Frontal cortex (tissue), 2 donors: ENCODE data around the genes GALNTL6 and SPATA4.

DNA sequence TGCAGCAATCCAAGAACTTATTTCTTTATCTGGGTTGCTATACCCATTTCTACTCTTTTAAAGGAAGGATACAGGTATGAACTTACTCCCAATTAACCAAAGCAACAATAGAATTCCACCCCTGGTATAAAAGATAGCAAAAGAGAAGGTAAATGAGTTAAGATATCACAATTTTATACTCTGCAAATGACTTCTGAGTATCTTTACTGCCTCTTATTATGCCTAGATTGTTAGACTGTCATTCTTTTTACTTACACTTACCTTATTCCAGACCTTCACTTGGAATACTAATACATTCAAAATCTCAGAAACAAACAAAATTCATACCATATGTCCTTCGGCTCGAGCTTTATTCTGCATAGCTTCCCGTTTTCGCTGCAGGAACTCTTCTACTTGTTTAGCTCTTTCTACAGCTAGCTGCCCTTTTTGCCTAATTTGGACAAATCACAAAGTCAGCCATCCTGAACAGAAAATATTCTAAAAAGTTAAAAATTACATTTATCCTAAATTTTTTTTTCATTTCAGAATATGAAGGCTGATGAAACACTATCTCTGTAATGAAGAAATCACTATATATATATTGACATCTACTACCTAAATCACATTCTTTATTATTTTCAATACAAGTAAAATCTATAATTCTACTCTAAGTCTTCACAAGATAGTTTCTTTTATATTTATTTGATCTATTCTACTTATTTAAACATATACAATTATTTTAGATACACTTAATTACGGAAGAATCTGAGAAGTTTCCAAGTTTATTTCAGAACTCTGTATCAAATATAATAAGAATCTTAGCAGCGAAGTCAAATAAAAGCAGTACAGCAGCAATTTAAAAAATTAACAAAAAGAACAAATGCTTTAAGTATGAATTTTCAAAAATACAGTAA, 74.7 kb downstream of the NEK1 start:
- RAMPAGE, long total RNA = no peak

- RAMPAGE, long total RNA = no peak
Observed at GRCh38 chr4:169942636-169942872, 83.6 kb downstream of the MFAP3L start.

GRCh38 chr4:169975192-169975471, 51.1 kb downstream of the MFAP3L start:
- RAMPAGE, long total RNA = no peak

DNA sequence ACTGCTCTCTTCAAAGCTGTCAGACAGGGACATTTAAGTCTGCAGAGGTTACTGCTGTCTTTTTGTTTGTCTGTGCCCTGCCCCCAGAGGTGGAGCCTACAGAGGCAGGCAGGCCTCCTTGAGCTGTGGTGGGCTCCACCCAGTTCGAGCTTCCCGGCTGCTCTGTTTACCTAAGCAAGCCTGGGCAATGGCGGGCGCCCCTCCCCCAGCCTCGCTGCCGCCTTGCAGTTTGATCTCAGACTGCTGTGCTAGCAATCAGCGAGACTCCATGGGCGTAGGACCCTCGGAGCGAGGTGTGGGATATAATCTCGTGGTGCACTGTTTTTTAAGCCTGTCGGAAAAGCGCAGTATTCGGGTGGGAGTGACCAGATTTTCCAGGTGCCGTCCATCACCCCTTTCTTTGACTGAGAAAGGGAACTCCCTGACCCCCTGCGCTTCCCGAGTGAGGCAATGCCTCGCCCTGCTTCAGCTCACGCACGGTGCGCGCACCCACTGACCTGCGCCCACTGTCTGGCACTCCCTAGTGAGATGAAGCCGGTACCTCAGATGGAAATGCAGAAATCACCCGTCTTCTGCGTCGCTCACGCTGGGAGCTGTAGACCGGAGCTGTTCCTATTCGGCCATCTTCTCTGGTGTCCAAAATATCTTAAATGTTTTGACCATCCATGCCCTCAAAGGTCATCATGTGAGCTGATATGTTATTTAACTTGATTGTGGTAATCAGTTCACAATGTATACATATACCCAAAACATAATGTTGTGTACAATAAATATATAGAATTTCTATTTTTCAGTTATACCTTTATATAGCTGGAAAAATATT, 698.8 kb upstream of the AADAT start:
- RAMPAGE, long total RNA = no peak

DNA sequence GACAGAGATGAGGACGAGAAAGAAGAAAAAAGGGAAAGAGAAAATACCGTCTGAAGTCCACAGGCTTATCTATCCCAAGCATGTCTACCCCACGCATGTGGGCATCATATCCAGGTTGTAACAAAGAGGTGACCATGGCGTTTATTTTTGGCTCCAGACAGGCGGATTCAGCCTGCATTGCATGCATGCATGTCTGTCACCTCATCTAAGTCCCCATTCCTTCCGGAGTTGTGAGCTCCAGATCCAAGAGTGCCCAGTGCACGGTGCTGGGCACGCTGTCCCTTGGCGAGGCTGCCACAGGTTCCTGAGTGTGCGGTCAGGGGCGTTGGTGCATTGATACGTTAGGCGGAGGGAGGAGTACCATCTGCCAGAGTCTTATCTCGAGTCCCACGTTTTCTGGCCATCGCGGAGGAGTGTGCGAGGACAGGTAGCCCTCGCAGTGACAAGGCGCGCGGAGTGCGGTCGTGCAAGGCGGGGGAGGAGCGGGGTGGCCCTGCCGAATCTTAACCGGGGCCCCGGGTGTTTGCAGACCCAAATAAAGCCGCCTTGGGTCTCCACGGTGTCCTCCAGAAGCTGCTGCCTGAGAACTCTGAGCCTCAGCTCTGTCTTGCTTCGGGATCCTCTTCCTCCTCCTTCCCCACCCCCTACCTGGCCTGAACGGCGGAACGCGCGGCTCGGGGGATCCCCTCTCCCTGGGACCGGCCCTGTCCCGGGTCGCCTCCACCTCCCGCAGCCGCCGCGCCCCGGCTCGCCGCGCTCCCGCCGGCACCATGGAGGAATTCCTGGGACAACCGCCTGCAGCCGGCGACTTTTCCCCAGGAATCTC, 668 bp upstream of the GALNTL6 start:
- RAMPAGE, long total RNA = no peak

DNA sequence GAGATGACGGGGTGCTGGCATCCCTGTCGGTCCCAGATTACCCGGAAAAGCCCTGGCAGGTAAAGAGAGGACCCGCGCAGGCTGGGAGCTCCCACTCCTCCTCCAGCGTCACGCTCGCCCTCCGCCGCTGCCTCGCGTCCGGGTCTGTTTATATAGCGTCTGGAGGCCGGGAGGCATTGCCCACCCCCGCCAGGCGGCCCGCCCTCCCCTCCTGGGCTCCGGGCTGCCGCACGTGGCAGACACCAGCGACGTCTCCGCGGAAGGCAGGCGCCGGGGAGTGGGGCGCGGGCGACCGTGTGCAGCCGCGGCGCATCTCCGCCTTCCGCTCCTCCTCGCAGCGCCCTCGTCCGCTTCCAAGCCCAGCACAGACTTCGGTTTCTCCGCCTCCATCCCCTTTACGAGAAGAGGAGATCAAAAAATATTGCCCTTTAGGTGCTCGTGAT, at the start of gene GALNTL6:
GALNTL6 (plus strand) TSS at position 236 of the 443 bp plus-strand sequence.
- RAMPAGE, long total RNA = no peak

GRCh38 chr4:171813612-171814202, 503 bp downstream of the GALNTL6 start:
- RAMPAGE, long total RNA = no peak

- RAMPAGE, long total RNA = no peak
Observed at GRCh38 chr4:172962513-172963162, 206.0 kb upstream of the GALNT7 start.

GRCh38 chr4:173331412-173332581, 2.4 kb downstream of the HMGB2 start:
- RAMPAGE, long total RNA = no peak

DNA sequence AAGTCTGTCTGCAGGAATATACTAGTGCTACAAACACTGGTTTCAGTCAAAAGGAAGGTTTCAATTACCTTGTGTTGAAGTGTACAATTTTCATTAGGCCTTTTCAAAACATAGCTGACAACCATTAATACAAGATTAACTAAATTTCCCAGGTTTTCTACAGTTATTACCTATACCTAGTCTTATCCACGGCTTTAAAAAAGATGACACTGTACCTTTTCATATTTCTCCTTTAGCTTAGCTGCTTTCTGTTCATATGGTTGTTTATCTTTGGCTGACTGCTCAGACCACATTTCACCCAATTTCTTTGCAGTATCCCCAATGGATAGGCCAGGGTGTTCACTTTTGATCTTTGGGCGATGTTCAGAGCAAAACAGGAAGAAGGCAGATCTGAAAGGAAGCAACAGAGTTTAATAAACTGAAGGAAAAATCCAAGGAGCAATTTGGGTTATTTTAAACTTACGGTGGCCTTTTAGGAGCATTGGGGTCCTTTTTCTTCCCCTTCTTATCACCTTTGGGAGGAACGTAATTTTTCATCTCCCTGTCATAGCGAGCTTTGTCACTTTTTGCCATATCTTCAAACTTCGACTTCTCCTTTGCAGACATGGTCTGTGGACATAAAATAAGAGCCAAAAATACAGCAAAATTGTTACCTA, 1.4 kb downstream of the HMGB2 start:
- RAMPAGE, long total RNA = no peak

- RAMPAGE, long total RNA = no peak
Observed at GRCh38 chr4:173368004-173368491, 2.7 kb upstream of the SAP30 start.

DNA sequence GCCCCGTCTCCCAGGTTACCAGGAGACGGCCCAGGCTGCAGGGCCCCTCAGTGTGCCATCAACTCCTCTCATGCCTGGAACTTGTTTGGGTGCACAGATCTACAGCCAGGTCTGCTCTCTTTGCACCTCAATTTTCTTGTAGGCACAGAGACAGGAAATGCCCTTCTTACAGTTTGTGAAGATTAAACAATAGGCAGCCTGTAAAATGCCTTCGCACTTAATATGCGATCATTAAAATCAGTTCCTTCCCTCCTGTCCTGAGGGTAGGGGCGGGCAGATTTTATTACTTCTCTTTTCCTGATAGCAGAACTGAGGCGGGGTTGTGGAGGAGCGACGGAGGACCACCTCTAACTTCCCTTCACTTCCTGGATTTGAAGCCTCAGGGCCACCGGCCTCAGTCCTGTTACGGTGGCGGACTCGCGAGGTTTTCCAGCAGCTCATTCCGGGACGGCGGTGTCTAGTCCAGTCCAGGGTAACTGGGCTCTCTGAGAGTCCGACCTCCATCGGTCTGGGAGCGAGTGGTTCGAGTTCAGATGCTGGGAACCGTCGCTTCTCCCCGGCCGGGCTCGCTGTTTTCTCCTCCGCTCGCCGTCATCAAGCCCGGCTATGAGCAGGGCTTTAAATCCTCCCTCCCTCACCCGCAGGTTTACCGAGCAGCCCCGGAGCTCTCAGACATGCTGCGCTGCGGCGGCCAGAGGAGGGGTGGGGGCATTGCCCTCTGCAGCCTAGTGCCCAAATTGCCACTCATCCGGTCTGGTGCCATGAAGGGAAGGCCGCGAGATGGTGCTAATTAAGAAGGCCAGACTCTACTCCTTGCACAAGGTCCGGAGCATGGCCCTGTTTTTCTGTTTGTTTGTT, 23.4 kb downstream of the HAND2 start:
- RAMPAGE, long total RNA = no peak

DNA sequence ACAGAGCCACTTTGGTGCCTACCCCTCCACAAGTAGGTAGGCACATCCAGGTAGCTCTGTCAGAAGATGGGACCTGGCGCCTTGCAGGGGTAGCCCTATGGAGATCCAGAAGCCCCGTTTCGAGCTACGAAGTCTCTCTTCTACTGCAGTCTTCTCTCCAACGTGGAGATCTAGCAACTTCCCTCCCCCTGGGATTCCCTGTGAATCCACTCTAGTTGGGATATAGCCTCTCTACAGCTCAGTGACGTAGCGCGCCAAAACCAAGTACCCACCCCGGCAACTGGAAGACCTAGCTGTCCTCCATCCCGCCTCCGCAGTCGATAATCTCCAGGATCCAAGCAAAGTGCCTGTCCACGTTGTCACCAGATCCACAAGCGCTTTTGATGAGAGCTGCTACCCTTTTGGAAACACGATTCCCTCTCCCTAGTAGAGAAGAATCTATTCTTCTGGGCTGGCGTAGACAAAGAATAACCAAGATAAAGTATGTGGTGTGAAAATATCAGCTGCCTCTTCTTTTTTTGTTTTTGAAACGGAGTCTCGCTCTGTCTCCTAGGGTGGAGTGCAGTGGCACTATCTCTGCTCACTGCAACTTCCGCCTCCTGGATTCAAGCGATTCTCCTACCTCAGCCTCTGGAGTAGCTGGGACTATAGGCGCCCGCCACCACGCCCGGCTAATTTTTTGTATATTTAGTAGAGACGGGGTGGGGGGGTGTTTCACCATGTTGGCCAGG, 19.4 kb downstream of the HAND2 start:
- RAMPAGE, long total RNA = no peak

- RAMPAGE, long total RNA = no peak
Observed at GRCh38 chr4:173525746-173526510, 4.1 kb downstream of the HAND2 start.

DNA sequence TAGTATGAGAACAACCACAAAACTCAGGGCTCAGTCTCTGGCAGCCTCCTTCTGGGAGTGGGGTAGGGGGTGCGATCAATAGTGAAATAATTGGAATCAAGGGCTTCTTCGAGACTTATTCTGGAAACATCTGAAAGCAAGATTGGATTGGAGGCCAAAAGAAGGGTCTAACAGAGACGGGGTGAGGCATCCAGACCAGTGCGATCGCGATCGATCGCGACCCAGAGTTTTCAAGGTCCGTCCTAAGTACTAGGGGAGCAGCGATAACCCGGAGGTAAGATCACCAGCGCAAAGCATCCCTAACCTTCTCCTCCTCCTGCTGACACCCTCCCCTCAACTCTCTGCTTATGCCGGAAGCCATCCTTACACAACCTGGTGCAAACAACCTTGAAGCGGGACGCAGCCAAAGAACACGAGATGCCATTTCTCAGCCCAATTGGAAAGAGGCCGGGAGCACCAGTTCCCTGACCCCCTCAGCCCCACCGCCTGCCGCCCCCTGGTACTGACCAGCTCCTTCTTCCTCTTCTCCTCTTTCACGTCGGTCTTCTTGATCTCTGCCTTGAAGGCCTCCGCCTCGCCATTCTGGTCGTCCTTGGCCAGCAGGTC, 1.7 kb downstream of the HAND2 start:
- RAMPAGE, long total RNA = no peak

GRCh38 chr4:173528834-173529901, 861 bp downstream of the HAND2 start:
- RAMPAGE, long total RNA = no peak

GRCh38 chr4:173535817-173536374, 5.9 kb upstream of the HAND2 start:
- RAMPAGE, long total RNA = no peak

DNA sequence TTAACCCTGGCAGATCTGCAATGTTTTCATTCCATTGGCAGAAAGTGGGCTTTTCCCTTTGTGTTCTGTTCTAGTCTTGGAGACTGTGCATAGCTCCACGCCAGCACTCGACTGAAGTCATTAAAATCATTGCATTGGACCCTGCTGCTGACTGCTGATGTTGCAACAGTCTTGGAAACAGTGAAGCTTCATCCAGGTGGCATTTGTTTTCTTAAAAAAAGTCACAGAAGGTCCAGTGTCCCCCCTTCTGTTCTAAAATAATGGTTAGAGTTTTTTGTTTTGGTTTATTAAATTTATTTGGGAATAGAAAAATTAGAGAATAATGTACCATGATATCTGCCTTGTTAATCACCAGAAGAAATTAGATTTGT, 277.5 kb upstream of the HAND2 start:
- RAMPAGE, long total RNA = no peak

GRCh38 chr4:174119826-174120844, 163.3 kb downstream of the FBXO8 start:
- RAMPAGE, long total RNA = no peak

- RAMPAGE, long total RNA = no peak
Observed at GRCh38 chr4:176195338-176195842, at the start of gene SPATA4. Gene SPATA4 (minus strand): TSS chr4:176195585.